ENCODE measurements around the genes TUBB2A and TUBB2B.

DNA sequence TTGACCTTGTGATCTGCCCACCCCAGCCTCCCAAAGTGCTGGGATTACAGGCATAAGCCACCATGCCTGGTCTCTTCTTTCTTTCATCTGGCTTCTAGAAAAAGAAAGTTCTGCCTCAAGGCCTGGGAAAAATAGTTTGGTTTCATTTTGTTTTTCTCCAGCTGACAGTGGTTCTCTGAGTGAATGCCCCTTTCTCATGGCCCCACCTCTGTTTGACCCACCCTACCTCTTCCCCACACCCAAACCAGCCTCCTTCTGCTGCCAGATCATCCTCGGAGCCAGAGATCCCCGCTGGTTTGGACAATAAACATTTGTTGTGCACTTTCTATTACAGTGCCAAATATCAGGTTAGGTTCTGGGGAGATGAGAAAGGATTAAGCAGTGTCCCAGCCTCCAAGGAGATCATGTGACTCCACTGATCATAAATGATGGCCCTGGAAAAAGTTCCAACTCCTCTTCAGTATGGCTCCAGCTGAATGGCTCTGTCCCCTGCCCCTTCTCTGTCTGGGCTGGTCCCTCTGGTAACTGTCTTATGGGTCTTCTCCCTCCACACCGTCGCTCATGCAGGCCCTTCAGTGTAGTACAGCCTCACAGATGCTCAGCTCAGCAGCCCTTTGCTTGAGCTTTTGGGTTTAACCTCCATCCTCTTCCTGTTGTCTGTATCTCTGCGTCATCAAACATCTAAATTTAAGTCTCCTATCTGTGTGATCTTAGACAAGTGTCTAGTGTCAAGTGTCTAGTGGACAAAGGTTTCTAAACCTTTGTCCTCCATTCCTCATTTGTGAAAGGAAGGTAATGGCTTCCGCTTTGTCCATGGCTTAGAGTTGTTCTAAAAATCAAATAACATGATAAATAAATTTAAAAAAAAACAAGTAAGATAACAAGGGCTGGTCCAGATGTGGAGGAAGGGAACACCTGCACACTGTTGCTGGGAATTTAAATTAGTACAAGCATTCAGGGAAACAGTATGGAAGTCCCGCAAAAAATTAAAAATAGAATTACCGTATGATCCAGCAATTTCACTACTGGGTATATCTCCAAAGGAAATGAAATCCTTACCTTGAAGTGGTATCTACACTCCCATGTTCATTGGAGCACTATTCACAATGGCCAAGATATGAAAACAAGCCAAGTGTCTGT, 17.3 kb upstream of the SERPINB1 start:
- RRBS = no CpG with 5 or more reads among the region's 8 CpGs

- RRBS = 1% methylated on average over 6 of the region's 56 CpGs
Measured at GRCh38 chr6:2875856-2877078, 26.8 kb downstream of the SERPINB9 start.

- RRBS = no CpG with 5 or more reads among the region's 32 CpGs
Measured at GRCh38 chr6:2939922-2941199, 31.0 kb downstream of the SERPINB6 start.

DNA sequence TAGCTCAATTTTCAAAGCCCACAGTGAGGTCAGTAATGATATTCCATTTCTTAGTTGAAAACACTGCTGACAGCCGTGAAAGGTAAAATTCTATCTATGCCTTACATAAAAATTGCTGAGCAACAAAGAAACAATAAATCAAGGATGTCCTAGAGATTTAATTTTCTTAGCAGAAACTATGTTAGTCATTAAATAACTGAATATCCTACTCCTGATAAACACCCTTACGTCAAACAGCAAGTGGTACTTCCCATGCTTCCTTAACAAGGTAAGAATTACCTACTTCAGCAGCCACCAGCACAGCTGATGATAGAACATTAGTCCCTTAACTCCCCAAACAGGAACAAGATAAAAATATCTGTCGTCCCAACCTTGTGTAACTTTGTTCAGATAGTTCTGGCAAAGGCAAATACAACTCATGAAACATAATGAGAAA, 8.8 kb downstream of the SERPINB6 start:
- RRBS = no CpG with 5 or more reads among the region's 3 CpGs

GRCh38 chr6:2963027-2963654, 8.2 kb downstream of the SERPINB6 start:
- RRBS = no CpG with 5 or more reads among the region's 8 CpGs

DNA sequence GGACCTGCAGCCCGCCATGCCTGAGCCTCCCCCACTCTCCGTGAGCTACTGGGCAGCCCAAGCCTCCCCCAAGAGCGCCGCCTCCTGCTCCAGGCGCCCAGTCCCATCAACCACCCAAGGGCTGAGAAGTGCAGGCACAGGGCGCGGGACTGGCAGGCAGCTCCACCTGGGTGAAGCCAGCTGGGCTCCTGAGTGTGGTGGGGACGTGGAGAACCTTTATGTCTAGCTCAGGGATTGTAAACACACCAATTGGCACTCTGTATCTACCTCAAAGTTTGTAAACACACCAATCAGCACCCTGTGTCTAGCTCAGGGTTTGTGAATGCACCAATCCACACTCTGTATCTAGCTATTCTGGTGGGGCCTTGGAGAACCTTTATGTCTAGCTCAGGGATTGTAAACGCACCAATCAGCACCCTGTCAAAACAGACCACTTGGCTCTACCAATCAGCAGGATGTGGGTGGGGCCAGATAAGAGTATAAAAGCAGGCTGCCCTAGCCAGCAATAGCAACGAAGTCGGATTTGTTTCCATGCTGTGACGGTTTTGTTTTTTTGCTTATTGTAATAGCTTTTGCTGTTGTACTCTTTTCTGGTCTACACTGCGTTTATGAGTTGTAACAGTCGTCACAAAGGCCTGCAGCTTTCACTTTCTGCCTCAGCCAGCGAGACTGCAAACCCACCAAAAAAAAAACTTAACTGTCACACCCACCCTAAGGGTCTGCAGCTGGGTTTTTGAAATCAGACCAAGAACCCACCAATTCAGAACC, 28.4 kb downstream of the NQO2 start:
- RRBS = no CpG with 5 or more reads among the region's 15 CpGs

- RRBS = no CpG with 5 or more reads among the region's 10 CpGs
Measured at GRCh38 chr6:3153498-3153963, 3.8 kb downstream of the TUBB2A start.

DNA sequence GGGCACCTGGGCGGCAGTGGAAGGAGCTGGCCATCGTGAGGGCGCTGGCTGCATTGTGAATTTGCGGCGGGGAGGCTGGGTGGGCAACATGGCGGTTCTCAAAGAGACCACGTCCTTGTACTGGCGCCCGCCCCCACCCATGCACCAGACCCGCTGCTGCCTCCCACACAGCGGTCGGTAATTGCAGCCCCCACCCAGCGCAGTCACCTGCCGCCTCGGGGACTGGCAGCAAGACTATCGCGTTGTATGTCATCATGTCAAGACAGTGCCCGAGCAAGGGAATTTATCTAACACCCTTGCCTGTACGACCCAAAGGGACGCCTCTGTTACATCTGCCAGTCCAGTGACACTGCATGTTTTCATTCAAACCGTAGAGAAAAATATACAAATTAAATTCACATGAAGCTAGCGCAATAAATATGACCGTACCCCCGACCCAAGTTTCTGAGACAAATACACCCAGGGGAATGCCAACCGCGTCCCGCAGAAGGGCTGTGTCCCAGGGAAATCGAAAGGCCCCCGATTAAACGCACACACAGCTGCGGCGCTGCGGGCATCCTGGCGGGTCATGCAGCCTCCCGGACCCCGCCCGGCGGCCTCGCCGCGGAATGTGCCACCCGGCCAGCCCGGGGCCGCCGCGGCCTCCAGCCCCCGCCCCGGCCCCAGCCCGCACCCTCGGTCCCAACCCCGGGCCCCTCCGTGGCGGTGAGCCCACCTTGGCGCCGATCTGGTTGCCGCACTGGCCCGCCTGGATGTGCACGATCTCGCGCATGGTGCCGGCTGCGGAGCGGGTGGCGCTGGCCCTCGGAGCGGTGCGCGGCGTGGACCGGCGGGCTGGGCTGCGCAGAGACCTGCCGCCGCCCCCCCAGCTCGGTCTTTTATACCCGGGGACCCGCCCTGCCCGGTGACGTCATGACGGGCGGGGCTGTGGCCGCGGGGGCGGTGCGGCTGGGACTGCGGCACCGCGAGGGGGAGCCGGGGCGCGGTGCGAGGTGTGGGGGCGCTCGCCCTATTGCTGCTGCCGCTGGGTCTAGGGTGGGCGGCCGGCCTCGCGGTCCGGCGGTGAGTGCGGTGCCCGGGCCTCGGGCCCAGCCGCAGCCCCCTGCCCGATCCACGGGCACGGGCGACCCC, at the start of gene TUBB2A:
TSS of gene TUBB2A (minus strand) at position 853 of the 1,131 bp plus-strand sequence.
- RRBS = 2% methylated on average over 43 of the region's 109 CpGs

GRCh38 chr6:3162474-3163371, 5.4 kb upstream of the TUBB2A start:
- RRBS = 2% methylated on average over 18 of the region's 82 CpGs

- RRBS = no CpG with 5 or more reads among the region's 12 CpGs
Measured at GRCh38 chr6:3208981-3209635, 18.3 kb downstream of the TUBB2B start.

- RRBS = 47% methylated on average over 23 of the region's 64 CpGs
Measured at GRCh38 chr6:3227477-3228220, at the start of gene TUBB2B. TSS of gene TUBB2B (minus strand) at chr6:3227653.

DNA sequence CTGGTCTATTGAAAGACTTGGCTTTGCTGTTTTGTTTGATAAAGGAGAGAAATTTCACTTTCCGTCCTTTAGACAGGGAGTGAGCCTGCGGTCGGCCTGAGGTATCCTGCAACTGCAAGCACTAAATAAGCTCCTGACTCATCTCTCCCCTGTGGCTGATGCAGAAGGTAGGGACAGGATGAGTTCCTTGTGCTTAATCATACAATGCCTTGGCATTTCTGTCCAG, 23.3 kb downstream of the PSMG4 start:
- RRBS = no CpG with 5 or more reads among the region's 3 CpGs

DNA sequence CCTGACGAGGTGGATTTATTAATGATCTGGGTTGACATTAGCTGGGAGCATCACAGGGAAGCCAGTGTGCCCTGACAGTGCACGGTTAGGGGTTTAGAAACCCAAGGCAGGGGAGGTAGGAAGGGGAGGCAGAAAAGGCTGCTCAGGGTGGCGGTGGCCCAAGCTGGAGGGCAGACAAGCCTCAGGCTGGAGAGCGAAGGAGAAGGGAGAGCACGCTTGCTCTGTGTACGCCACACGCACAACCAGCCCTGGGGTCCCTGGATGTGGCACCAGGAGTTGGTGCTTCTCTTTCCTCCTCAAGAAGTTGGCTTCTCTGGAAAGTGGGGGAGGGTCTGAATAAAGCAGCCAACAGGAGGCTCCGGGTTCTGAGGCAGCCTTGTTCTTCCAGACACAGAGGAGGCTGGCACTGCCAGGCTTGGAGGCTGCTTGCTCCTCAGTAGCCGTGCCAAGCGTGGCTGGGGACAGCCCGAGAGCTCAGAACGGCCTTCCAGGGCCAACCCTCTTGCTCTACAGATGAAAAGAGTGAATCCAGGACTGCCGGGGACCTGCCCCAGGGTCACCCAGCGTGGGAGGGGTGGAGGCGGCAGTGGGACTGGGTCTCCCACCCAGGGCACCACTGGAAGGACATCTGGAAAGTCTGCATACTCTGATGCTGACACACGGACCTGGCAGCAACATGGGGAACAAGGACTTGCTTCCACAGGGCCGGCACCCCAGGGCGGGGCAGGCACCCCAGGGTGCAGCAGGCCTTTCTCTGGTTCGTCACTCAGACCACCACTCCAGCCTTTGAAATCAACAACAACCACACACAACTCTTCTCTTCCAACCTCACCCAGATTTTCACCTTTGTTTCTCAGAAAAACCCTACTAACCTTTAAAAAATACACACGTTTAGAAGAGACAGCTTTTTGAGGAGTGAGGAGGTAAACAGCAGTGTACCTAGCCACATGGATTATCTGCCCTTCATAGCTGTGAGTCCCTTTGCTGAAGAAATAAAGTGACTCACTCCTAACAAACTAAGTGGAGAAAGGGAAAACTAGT, 70.4 kb downstream of the SLC22A23 start:
- RRBS = no CpG with 5 or more reads among the region's 20 CpGs

- RRBS = no CpG with 5 or more reads among the region's 10 CpGs
Measured at GRCh38 chr6:3403692-3404484, 53.0 kb downstream of the SLC22A23 start.

GRCh38 chr6:3409752-3410360, 47.0 kb downstream of the SLC22A23 start:
- RRBS = no CpG with 5 or more reads among the region's 13 CpGs

DNA sequence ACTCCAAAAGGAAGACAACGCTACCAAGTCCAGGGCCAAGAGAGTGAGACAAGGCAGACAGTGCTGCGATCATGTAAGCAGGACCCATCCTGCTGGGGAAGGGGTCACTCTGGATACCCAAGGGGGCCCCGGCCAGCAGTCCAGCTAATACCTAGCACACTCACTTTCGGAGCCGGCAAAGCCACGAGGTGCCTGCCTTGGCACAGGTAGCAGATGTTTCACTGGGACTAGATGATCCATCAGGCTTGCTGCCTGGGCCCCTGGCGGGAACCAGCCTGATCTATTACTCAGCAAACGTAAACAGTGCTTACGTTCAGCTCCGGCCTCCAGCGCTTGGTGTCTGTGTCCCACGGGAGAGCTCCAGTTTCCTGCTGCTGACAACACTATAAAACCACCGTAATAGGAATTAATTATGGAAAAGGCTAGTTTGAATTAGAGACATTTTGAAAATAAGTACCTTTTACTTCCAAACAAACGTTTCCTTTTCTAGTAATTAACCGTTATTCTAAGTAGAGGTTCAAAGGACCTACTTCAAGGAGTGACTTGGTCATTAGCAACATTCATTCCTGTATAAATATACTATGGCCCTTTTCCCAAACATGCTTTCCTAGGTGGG, 18.6 kb downstream of the SLC22A23 start:
- RRBS = no CpG with 5 or more reads among the region's 15 CpGs

DNA sequence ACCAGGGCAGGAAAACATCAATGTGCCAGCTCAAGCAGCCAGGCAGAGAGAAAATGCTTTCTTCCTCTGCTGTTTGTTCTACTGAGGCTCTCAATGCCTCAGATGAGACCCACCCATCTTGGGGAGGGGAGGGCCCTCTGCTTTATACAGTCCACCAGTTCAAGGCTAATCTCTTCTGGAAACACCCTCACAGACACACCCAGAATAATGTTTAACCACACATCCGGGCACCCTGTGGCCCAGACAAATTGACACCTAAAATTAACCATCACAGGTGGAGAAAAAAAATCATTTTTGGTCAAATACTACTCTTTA, 89.3 kb upstream of the SLC22A23 start:
- RRBS = no CpG with 5 or more reads among the region's 1 CpG

DNA sequence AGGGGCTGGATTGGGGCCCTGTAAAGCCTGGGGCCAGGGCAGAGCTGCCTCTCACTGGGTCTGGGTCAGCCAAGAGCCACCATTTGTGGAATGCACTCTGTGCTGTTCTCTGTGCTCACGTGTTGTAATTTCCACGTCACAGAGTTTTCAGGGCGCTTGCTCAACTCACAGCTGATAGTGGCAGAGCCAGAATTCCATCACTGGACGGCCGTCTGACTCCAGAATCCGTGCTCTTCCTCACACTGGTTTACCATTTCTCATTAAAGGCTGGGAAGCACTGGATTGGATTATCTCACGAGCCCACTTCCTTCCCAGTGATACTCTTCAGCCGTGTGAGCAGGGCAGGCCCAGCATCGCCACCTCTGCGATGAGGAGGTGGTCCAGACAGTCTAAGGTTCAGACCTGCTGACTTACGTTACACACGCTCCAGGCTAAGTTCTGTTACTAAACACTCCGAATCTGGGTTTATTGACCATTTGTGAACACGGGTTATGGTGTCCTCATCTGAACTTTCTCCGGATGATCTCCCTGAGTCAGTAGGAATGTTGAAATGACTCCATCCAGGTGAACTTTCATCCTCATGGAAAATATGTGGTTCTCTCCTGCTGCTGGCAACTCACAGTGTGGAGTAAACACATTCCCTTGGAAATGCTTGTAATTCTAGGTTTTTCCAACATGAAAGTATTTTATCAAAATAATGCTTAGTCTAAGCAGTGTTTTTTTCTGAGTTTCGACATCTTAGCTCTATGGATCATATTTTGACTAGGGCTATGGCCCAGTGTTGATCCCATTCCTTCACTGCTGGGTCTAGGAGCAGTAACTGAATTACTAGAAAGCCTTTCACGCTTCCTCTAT, 37.5 kb upstream of the PXDC1 start:
- RRBS = no CpG with 5 or more reads among the region's 17 CpGs

- RRBS = no CpG with 5 or more reads among the region's 8 CpGs
Measured at GRCh38 chr6:3801057-3801643, 48.0 kb upstream of the FAM50B start.

DNA sequence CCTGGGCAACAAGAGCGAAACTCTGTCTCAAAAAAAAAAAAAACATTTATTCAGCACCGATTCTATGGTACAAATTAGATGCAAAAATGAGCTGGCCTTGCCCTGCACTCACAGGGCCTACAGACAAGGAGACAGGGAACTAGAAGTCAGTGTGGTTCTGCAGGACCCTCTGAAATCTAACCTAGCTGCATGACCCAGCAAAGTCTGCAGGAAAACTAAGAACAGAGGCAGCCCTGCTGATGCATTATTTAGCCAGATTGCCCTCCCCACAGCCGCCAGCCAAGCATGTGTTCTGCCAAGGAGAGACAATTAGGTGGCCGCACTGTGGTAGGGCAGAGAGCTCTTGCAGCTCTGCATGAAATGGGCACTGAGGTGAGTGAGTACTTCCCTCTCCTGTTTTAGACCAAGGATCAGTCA, 24.0 kb upstream of the FAM50B start:
- RRBS = no CpG with 5 or more reads among the region's 4 CpGs

All from NB4 (cell line).